HCT116 (cell line): Measurements from ENCODE around the gene RALGPS2.

GRCh38 chr1:176071191-176072089, 135.6 kb downstream of the COP1 start:
- RRBS = no CpG with 5 or more reads among the region's 8 CpGs

GRCh38 chr1:176074571-176075493, 132.3 kb downstream of the COP1 start:
- RRBS = no CpG with 5 or more reads among the region's 5 CpGs

DNA sequence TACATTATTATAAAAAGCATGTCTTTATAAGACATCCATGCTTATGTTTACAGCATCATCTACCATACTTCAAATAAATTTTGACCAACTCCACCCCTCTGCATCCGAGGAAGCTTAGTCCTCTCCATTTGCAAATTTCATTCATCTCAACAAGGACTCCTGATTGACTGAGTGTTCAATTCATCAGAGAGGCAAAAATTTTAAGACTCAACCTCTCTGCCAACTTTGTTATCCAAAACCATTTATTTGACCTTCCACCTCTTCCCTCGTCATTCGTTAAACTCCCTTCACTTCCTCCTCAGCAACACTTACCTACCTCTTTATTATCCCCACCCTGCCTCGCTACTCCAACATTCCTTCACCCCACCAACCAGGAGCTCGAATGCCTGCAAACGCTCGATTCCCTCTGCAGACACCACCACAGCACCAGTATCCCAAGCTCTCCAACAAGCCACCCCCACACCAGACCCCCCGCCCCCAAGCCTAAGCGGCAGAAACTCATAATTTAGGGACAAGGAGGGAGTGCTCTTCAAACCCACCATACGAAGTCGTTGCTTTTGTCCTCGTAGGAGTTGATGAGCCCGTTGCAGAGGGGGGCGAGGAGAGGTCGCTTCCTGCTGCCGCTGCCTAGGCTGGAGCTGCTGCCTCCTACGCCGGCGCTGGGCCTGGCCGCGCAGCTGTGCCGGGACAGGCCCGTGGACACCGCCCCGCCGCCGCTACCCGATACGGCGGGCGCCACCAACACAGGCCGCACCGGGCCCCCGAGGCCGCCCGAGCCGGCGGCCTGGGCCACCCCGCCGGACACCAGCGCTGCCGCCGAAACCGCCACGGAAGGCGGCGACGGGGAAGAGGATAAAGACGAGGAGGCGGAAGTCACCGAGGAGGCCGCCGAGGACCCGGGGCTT, 801 bp downstream of the COP1 start:
- RRBS = 4% methylated on average over 23 of the region's 54 CpGs

GRCh38 chr1:176786512-176786835, 323.5 kb downstream of the PAPPA2 start:
- RRBS = no CpG with 5 or more reads among the region's 5 CpGs

- RRBS = no CpG with 5 or more reads among the region's 3 CpGs
Observed at GRCh38 chr1:178095085-178095499, 1.2 kb downstream of the RASAL2 start.

DNA sequence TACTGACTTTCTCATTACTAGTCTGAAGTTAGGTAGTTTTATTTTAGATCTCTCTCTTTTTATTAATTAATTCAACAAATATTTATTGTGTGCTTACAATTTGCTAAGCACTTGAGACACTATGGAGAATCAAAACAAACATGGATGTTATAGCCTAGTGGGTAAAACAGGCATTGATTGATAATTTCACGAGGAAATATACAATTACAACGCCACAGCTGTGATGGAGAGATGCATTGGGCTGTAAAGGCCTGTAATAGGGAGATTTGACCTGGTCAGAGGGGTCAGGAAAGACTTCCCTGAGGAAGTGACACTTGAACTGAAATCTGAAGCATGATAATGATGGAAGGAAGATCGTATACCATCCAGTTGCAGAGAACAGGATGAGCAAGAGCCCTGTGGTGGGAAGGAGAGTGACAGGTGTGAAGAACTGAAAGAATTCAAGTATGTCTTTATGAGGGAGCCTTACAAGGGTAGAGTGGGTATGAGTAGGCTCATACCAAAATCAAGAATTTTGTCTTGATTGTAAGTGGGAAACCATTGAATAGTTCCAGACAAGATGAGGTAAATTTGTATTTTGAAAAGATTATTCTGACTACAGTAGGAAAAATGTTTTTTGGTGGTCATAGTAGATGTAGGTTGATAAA, 129.3 kb downstream of the RASAL2 start:
- RRBS = no CpG with 5 or more reads among the region's 3 CpGs

DNA sequence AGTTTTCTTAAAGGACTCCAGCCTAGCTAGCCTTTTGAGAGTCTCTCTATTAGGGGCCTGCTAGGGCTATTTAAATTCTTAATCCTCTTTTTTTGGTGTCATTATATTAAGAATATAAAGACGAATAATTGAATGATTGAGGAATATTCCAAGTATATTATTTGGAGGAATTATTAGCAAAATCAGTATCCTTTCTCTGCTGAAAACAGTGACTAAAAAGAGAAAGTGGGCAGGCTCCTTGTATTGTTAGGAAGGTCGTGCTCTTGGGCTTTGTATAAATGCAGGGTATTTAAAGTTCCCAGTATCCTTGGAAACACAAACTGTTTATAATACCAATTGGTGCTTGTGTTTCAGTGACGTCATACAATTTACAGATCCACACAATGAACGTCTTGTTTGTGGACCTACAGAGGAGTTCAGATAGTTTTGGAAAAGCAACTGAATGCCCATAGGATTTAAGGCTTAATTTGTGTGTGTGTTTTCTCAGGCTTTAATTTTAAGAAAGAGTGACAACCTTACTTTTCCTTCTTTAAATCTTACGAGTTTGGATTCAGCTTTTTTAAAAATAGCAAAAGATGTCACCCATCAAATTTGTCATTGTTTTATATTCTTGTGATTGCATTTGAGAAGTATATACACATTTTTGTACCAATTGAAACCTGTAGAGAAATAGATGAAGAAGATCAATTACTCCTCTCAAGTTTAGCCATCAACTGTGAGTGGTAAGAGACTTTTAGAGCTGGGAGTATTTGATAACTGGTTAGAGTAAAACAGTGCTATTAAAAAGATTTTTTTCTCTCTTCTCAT, 168.3 kb downstream of the RASAL2 start:
- RRBS = no CpG with 5 or more reads among the region's 5 CpGs

DNA sequence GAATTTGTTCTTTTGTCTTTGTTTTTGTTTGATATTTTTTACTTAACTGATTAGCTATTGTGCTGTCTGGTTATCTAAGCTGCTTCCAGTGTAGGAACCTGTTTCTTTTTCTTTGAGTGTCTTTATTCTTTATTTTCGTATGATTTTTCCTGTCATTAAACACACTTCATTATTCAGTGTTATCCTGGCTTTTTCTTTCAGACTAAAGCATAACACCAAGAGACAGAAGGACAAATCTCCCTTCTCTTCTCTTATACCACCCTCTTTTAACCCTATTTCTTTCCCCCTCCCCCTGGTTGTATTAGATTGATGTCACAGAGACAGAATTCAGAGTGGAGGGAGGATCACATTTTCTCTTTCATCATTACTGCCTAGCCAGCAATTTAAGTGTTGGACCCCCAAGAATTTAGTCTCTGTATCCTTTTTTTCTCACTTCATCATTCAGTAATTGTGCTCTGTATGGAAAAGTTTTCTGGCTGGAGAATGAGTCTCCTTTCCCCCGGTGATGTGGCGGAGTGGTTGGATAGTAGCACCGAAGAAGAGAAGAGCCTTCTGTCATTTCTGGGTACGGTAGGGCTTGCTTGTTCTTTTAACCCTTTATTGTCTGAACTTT, 124.9 kb downstream of the CLEC20A start:
- RRBS = no CpG with 5 or more reads among the region's 5 CpGs

GRCh38 chr1:178606025-178606643, 93.2 kb downstream of the TEX35 start:
- RRBS = no CpG with 5 or more reads among the region's 2 CpGs

DNA sequence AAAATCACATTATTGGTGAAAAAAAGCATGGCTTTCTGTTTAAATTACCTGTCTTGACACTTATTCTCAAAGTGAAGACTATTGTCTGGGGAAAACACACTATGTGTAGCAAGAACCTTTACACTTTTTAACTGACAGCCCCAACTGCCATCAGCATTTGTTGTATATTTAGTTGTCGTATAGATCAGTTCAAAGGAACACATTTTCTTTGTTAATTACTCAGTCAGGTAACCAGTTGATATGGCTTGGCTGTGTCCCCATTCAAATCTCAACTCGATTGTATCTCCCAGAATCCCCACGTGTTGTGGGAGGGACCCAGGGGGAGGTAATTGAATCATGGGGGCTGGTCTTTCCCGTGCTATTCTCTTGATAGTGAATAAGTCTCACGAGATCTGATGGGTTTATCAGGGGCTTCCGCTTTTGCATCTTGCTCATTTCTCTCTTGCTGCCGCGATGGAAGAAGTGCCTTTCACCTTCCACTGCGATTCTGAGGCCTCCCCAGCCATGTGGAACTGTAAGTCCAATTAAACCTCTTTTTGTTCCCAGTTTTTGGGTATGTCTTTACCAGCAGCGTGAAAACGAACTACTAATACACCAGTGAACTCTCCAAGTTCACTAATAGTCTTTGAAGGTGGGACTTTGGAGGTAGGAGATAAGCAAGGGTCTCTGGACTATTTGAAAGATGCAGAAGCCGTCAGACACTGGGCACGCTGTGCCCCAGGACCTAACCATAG, 58.2 kb upstream of the RALGPS2 start:
- RRBS = no CpG with 5 or more reads among the region's 13 CpGs

- RRBS = 2% methylated on average over 32 of the region's 125 CpGs
Observed at GRCh38 chr1:178724698-178725705, at the start of gene RALGPS2. RALGPS2 (plus strand) TSS chr1:178725244.

GRCh38 chr1:178915976-178917315, 45.6 kb upstream of the ANGPTL1 start:
- RRBS = no CpG with 5 or more reads among the region's 8 CpGs

GRCh38 chr1:179108304-179108864, 26.5 kb downstream of the TOR3A start:
- RRBS = no CpG with 5 or more reads among the region's 7 CpGs

- RRBS = no CpG with 5 or more reads among the region's 5 CpGs
Observed at GRCh38 chr1:179118522-179119049, 36.7 kb downstream of the TOR3A start.

DNA sequence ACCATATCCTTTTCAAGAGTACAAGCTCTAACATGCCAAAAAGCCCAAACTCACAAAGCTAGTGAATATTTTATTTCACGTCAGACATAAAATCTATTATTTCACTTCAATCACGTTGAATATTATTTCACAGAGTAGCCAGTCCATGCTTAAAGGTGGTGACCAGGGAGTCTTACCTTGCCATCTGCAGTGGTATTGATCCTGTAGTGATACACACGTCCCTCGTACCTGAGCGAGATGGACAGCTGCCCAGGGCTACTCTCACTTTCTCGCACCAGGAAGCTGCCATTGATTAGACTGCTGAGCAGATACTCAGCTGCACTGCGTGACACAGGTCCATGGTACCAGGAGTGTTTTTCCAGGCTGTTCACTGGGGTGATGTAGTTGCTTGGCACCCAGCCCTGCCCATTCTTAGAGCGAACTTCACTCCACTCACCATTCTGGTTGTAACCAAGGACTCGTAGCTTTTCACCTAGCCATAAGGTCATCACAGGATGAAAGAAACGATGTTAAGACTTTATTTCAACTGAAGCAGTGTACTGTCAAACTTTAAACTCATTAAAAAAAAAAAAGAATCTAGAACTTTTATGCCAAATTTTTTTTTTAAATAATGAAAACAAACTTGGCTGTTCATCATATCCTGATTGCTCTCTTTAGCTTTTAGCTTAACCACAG, 44.5 kb downstream of the TOR3A start:
- RRBS = no CpG with 5 or more reads among the region's 10 CpGs

DNA sequence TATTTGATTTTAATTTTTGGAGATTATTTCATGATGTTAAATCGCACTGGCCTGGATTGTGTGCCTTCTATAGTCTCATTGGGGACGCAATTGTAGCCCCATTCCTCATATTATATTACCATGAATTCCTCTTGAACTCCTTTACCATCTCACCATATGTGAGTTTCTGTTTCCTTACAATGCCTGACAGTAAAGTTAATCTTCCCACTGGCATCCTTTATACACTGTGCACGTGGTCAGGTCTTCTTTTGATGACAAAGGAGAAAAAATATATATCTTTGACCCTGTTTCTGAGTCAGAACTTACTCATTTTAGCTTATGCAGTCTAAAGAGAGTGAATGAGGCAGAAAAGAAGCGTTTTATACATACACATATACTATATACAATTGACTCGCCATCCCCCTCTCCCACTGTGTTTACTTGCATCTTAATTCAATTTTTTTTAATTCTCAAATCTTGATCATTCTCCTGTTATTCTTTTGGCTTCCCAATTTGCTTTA, 820 bp upstream of the ABL2 start:
- RRBS = no CpG with 5 or more reads among the region's 5 CpGs

- RRBS = no CpG with 5 or more reads among the region's 8 CpGs
Observed at GRCh38 chr1:179517313-179517683, 58.5 kb downstream of the NPHS2 start.

DNA sequence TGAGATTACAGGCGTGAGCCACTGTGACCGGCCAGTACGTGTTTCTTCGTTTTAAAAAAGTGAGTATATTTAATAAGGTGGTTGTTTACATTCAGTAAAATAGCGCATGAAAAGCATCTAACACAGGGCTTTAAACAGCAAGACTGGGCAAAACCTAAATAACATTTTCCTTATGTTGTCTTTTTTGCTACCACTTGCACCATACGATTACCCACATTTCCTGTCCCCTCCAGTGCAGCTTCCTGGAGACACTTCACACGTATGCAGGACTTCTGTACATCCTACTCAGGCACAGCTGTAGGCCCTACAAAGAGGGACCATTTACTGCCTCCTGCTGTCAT, 1.1 kb upstream of the CEP350 start:
- RRBS = no CpG with 5 or more reads among the region's 7 CpGs

GRCh38 chr1:180093981-180094266, 60.7 kb upstream of the QSOX1 start:
- RRBS = no CpG with 5 or more reads among the region's 2 CpGs